Mesenteric fat pad (tissue), 1 donor: ENCODE measurements around the gene SLC25A6.

DNA sequence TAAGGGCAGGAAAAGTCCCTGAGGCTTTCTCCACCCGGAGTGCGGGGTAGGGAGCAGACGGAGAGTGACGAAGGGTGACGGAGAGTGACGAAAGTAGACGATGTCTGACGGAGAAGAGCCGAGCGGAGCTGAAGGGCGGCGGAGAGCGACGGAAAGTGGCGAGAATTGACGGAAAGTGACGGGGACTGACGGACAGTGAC is 262.2 kb upstream of the PLCXD1 start:
- PRO-cap, result no peak

DNA sequence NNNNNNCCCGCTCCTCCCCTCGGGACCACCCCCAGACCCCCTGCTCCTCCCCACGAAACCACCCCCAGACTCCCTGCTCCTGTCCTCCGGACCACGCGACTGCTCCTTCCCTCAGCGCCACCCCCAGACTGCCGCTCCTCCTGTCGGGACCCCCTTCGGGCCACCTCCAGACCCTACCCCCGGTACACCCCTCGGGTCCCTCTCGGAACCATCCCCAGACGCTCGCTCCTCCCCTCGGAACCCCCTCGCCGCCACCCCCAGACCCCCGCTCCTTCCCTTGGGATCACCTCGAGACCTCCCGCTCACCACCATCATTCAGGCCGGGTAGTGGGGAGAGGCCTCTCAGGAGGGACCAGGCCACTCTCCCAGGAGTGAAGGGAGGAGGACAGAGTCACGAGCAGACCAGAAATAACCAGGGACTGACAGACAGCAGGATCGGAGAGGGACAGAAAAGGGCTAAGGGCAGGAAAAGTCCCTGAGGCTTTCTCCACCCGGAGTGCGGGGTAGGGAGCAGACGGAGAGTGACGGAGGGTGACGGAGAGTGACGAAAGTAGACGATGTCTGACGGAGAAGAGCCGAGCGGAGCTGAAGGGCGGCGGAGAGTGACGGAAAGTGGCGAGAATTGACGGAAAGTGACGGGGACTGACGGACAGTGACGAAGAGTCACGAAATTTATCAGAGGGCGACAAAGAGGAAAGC is 54.7 kb upstream of the PLCXD1 start:
- PRO-cap, result no peak

- PRO-cap, result no peak
Measured at GRCh38 chrX:371243-371787, 15.4 kb downstream of the PPP2R3B start.

- PRO-cap, result no peak
Measured at GRCh38 chrX:545301-545603, 85.3 kb upstream of the SHOX start.

DNA sequence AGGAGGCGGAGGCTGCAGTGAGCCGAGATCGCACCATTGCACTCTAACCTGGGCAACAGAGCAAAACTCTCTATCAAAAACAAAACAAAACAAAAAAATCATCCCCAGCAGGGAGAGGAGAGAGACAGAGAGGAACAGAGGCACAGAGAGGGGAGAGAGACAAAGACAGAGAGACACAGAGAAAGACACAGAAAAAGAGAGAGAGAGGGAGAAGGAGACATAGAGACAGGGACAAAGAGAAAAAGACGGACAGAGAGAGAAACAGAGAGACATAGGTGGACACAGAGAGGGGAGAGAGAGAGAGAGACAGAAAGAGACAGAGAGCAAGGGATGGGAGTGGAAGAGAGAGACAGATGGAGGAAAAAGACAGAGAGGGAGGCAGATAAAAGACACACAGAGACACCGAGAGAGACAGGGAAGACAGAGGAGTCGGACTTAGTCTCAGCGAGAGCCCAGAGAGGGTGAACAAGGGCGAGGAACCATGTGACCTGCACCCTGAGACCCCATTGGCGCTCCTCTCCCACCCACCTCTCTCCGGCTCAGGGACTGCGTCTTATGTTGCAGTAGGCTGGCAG is 29.9 kb upstream of the IL3RA start:
- PRO-cap, result no peak

DNA sequence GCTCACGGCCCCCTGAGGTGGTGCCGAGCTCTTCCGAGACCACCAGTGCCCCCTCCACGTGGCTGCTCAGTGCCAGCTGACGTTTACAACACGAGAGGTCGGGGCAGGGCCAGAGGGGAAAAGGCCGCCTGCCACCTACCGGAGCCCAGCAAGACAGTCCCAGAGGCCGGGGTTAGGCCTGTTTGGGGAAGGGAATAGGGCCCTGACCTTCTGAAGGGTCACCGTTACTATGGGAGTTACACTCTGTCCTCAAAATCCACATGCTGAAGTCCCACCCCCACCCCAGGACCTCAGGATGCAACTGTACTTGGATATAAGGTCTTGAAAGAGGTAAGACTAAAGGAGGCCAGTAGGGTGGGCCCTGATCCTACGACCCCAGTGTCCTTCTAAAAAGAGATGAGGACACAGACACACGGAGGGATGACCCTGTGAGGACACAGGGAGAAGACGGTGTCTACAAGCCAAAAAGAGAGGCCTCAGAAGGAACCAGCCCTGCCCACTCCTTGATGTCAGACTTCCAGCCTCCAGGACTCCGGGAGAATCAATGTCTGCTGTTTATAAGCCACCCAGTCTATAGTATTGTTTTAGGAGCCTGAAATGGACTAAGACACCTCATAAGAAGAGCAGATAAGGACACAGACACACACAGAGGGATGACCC is 4.3 kb downstream of the SLC25A6 start:
- PRO-cap, result no peak

DNA sequence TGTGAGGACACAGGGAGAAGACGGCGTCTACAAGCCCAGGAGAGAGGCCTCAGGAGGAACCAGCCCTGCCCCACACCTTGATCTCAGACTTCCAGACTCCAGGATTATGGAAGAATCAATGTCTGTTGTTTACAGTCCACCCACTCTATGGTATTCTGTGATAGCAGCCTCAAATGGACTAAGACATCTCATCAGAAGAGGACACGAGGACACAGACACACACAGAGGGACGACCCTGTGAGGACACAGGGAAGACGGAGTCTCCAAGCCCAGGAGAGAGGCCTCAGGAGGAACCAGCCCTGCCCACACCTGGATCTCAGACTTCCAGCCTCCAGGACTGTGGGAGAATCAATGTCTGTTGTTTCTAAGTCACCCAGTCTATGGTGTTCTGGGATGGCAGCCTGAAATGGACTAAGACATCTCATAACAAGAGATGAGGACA is 3.7 kb downstream of the SLC25A6 start:
- PRO-cap, result no peak

DNA sequence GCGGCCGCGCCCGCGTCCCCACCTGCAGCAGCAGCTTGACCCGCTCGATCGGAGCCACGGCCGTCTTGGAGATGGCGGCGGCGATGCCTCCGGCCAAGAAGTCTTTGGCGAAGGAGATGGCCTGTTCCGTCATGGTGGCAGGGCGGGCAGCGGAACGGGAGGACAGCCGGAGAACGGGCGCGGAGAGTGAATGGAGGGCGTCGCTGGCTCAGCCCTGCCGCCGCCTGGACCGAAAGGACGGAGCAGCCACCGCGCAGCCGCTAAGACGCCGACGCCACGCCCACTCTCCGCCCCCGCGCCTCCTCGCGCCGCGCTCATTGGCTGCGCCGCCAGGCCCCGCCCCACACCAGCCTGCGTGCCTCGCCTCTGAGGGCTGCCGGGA is at the start of gene SLC25A6:
TSS of gene SLC25A6 (minus strand) at position 237 of the 382 bp plus-strand sequence.
- PRO-cap, result bidirectional peak, plus-strand start outside the sequence, minus-strand start at position 237 of the sequence

DNA sequence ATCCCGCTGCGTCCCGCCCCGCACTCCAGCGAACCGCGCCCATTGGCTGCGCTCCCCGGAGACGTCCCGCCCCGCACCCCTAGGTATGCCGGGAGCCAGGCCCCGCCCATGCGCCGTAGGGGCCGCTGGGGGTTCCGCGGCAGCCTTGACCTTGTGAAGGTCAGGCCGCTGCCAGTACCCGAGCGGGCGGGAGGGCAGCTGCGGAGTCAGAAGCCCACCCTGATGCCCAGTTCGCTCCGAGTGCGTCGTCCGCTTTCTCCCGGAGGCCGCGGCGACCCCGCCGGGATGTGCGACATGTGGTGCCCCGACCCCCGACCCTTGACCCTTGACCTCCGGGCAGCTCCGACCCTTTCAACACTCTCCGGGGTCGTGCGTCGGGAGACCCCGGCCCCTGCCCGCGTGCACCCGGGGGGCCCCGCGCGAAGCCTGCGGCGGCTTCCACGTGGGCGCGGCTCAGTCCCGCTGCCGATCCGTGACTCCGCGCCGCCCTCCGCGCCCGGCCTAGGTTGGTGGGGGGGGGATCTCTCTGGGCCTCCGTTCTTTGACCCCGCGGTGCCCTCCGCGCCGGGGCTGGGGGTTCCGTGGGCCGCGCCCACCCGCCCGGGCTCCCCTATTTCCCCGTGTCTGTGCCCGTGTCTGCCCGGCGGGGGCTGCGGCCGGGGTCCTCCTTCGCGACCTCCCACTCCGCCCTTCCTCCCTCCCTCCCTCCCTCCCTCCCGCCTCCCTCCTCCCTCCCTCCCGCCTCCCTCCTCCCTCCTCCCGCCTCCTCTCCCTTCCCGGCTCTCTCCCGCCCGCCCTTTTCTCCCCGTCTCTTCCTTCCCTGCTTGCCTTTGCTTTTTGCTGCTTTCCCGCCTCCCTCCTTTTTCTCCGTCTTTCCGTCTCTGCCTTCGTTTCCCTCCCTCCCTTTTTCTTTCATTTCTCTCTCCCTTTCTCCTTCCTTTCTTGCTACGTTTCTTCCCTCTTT is 628 bp upstream of the SLC25A6 start:
- PRO-cap, result bidirectional peak, plus-strand start at position 116 of the sequence, minus-strand start outside the sequence; bidirectional peak, plus-strand start at position 797 of the sequence, minus-strand start at position 704 of the sequence

- PRO-cap, result no peak
Measured at GRCh38 chrX:1419082-1419678, 27.3 kb upstream of the SLC25A6 start.

- PRO-cap, result no peak
Measured at GRCh38 chrX:1483992-1484604, 31.4 kb upstream of the ASMTL start.

- PRO-cap, result no peak
Measured at GRCh38 chrX:1523977-1525284, 12.6 kb downstream of the P2RY8 start.

GRCh38 chrX:1534272-1534803 is 2.6 kb downstream of the P2RY8 start:
- PRO-cap, result no peak

GRCh38 chrX:1658170-1658468 is 43.3 kb downstream of the ASMT start:
- PRO-cap, result no peak

GRCh38 chrX:2321377-2321875 is 179.3 kb downstream of the DHRSX start:
- PRO-cap, result no peak

DNA sequence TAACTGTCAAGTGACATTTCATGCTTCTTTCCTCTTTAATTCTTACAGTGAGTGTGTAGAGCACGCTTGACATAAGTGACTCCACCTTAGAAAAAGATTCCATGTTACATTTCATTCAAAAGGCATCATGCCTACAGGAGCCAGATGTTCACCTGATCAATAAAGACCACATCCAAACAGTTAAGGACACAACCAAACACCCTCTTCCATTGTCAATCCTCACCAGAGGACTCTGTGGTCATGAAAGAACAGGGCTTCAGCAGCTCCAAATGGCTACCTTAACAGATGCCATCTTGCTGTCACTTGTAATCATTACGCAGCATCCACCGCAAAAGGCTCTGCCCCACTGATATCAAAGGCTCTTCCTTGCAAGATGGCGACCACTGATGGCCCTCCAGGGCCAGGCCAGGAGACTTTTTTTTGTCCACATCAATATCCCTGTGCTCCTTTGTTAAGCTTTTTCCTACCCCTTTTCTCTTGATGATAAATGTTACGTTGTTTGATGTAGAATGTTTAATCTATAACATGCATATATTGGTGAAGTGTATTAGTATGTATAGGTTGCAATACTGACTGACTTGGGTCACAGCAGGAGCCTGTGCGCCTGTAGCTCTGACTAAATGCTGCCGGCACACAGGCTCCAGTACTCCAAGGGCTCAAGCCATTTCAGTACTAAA is 157.3 kb downstream of the DHRSX start:
- PRO-cap, result no peak

GRCh38 chrX:2451430-2452505 is 49.0 kb downstream of the DHRSX start:
- PRO-cap, result no peak

GRCh38 chrX:2485885-2486448 is 14.8 kb downstream of the DHRSX start:
- PRO-cap, result no peak

- PRO-cap, result no peak
Measured at GRCh38 chrX:2549688-2550295, 49.0 kb upstream of the DHRSX start.

DNA sequence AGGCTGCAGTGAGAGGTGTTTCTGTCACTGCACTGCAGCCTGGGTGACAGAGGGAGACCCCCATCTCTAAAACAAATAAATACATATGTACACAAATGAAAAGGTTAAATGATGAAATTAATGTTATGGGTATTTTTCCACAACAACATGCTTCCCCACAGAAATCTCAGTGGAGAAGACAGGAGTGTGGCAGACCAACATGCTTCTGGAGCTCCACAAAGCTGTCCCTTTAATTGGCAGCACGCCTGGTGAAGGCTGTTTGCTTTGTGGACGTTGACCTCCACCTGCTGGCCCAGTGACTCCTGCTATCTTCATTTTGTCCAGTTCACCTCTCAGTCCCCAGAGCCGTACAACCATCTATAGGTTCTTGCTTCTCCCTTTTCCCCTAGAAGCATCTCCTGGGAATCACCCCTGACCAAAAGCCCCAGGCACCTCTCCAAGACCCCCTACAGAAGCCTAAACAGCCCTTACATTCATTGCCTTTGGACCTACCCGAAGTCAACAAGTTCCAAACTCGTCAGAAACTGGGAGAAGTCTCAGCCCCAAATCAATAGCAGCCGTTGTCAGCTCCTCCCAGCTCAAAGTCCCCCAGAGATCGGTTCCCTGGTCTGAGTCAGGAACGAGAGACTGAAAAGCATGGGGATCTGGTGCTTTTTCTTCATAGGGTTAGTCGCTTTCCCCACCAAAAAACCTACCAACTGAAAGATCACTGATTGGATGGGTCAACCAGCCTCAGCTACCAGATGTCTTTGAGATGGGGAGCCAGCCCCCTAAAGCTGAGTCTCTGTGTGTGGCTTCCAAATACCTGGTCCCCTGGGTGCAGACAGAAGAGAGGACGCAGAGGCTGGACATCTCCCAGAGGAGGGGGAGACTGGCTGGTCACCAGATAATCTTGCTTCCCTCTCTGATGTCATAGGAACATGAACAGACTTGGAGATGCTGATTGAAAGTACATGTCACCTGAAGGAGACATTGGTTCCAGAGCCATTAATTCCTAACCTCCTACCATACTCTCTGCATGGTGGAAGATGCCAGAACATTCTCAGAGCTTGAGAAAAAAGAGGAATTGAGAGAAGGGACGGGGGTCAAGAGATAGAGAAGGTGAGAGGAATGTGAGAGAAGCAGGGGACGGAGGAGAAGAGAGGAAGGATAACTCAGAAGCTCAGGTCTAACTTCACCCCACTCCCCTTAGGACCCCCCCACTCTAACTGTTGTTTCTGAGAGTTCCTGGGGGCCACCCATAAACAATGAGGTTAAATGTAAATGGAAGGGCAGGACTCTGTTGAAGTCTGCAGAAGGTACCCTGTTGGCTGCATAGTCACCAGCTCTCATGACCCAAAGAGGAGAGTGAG is 36.0 kb upstream of the CD99 start:
- PRO-cap, result no peak